Placental epithelial cell (primary cell): ENCODE measurements around the gene NDUFB4.

DNA sequence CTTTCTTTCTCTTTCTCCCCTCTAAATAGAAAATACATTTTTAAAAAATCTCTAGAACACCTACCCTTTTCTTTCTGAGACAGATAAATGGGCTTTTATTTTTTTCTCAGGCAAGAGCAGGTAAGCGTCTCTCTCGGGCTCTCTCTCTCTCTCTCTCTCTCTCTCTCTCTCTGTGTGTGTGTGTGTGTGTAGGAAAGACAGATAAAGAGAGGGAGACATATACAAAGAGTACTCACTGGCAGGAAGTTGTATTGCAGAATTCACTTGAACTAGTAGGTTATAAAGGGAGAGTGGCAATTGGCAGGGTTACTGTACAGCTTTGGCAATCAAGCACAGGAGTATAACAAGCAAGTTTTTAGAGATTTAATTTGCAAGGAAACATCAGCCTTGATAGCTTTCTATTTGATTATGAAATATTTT is 118.1 kb upstream of the LSAMP start:
- CAGE, long polyA plus RNA: no peak

DNA sequence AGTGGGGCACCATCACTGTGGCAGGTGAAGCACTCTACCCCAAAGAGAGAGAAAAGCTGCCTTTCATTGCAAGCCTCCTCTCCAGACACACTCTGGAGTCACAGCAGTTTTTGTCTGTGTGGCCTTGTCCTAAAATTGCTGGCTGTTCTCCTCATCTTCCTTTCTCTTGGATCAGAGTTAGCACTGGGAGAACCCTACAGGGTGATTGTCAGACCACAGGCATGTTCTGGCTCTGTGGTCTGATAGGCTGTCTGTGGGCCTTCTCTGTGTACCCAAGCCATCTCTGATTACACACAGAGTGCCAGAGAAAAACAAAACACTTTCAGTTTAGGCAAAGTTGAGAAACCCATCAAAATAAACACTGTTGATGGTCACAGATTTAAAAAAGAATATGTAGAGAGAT is 954.1 kb upstream of the LSAMP start:
- CAGE, long polyA plus RNA: no peak

DNA sequence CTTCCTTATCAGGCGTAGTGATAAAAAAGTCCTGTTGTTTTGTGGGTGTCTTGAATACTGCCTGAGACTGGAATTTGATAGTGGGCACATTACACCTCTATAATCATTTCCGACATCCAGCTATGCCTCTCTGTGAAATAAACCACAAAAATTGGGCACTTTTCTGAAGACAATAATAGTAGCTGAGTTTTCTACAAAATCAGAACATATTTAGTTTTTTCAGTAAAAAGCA is 1059.8 kb upstream of the LSAMP start:
- CAGE, long polyA plus RNA: no peak

DNA sequence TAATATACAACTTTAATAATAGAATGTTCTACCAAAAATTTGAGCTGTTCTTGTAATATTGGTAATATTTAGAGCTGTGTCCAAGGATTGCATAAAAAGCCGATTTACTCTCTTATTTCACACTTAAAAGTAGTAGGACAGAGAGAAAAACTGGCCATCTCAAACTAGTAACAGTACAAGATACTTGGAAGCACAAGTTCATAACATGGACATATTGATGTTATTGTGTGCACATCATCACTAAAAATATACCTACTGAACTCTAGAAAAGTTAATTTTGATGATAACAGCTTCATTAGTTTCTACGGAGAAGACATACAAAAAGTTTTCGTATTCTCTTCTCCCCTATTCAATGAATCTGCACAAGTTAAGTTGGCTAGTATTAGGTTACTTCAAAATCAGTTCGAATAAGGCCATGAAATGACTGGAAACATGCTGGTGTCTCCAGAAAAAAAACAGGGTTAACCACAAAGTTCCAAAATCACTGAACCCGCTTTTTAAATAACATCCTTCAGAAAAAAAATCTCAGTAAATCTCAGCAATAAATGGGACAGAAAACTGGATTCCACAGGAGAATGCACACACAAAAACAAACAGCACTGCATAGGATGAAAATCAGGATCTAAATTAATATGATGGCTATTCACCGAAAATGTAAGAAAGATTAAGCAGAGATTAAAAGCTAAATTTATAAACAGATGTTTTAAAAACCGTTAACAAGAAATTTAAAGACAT is 1.3 kb downstream of the IGSF11 start:
- CAGE, long polyA plus RNA: no peak

DNA sequence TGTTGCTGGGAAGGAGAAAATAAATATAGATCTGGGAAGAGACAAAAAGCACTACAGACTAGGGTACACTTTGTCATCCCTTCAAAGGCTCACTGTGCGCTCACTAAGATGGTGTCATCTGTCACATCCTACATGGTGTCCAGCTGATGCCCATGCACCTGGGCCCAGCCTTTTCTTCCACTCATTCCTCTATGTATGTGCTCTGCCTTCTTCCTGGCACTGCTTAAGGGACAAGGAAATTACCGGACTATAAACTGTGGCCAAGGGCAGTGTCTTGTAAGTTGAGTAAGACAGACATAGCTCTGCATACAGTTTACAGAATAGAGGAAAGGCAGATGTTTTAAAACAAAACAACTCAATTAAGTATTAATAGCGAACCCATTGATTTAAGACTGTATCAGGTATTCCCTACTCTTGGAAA is 52.9 kb downstream of the ARHGAP31 start:
- CAGE, long polyA plus RNA: no peak

GRCh38 chr3:119555037-119555825 is 4.2 kb downstream of the CD80 start:
- CAGE, long polyA plus RNA: no peak

GRCh38 chr3:119646919-119647591 is 13.3 kb downstream of the POPDC2 start:
- CAGE, long polyA plus RNA: no peak

GRCh38 chr3:119794966-119795727 is 13.2 kb downstream of the NR1I2 start:
- CAGE, long polyA plus RNA: no peak

GRCh38 chr3:119795763-119796330 is 13.9 kb downstream of the NR1I2 start:
- CAGE, long polyA plus RNA: no peak

- CAGE, long polyA plus RNA: no peak
Observed at GRCh38 chr3:120431974-120432634, 18.7 kb downstream of the FSTL1 start.

- CAGE, long polyA plus RNA: no peak
Observed at GRCh38 chr3:120496234-120496774, 45.5 kb upstream of the FSTL1 start.

DNA sequence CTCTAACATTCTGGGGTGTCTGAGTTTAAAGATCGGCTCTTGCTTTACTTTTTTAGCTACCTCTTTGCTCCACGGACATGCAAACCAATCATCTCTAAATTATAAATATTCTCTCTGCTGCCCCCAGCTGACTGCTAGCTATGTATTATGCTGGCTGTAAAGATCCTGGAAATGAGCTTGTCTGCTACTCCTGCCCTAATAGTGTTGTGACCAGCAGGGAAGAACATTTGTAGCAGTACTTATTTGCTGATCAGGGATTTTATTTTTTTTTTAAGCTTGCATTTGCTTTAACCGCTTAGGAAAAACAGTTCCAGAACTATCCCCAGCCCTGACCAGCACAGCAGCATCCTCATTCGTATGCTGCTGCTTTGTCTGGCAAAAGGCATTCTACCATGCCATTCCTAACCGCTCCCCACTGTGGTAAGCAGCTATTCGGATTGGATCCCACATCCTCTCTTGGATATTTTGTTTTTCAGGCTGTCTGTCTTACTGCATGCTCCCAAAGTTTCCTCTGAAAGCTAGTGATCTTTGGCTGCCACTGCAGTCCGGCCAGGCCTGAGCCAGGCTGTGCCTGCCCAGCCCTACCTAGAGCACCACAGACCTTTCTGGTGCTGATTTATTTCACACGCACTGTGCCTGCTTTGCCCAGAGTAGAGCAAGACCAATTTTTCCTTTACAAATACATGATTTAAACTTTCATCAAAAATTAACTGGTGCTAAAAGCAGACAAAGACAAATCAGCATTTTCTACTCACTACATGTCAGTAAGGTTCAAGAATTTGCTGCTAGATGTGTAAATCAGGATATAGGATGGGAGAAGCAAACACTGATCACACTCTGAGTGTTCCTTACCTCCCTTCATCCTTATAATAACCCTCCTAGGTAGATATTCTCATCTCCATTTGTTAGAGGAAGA is 28.1 kb upstream of the NDUFB4 start:
- CAGE, long polyA plus RNA: no peak

DNA sequence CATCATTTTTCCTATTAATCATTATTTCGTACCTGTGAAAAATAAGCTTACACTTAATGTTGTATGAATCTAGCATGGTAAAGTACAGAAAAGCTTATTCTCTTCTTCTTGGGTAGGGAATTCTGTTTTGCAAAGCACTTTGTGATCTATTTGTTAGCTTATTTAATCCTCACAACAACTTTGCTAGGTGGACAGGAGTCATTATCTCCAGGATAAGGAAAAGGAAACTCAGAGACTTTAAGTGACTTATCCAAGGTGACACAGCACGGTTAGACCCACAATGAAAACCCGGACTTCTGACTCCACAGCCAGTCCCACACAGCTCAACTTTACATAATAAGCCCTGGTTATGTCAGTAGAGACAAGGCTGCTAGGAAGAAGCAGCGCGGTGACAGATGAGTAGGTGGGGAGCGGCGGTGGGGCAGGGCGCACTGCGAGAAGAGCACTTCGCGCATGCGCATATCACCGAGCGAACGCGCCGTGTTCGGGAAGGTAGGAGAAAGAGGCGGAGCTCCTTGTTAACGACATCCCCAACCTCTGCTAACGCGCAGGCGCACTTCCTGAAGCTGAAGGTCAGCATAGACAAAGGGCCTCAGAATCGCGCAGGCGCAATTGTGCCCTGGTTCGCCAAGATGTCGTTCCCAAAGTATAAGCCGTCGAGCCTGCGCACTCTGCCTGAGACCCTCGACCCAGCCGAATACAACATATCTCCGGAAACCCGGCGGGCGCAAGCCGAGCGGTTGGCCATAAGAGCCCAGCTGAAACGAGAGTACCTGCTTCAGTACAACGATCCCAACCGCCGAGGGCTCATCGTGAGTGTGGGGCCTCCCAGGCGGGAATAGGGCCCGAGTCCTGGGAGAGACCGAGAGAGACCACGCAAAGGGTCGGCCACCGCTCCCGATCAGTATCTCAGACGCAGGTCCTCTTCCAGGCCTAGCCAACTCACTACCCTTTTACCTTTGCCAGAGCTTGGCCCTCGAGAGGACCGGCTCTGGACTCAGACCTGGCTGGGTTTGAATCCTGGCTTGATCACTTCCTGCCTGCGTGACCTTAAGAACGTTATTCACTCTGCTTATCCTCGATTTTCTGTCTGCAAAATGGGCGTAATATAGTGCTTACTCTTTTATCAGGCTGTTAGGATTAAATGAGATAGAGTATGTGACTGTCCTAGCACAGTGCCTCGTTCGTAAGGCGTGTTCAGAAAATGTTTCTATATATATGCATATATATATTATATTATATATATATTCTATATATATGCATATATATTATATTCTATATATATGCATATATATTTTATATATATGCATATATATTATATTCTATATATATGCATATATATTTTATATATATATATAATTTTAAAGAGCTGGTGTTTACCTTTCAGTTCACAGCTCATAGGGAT is at the start of gene NDUFB4:
TSS of gene NDUFB4 (plus strand) at position 609 of the 1,405 bp plus-strand sequence.
- CAGE, long polyA plus RNA: no peak

DNA sequence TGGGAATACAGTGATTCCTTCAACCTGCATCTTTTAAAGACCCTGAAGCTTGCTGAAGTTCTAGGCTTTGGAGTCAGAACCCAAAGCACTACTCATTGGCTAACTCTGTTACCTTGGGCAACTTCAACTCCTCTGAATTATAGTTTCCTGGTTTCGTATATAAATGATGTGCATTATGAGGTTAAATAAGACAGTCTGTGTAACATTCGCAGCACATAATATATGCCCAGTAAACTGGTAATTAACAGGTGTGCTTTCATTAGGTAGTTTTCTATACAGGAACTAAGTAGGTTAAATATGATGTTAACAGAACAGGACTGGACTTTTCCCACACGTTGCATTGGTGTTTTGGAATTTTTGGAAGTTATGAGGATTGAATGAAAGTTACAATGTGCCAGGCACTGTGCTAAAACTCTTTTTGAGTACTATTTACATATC is 1.0 kb downstream of the NDUFB4 start:
- CAGE, long polyA plus RNA: no peak

DNA sequence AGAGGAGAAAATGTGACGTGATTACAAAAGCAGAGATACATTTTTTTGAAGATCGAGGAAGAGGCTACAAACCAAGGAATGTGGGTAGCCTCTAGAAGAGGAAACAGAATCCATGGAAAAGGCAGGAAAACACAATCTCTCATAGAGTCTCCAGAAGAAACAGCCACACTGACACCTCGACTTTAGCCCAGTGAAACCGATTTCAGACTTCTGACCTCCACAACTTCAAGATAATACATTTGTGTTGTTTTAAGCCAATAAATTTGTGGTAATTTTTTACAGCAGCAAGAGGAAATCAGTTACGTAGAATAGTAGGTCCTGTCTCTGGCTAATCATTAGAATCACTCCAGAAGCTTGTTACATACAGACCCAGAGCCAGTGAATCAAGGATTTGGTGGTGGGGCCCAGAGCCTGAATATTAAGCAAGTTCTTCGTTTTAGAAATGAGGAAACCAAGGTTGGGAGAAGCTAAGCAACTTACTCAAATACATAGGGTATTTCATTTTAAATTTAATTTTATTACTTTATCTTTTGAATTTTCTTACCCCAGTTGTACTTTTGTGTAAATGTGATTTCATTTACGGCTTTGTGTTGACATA is 2.3 kb downstream of the HGD start:
- CAGE, long polyA plus RNA: no peak

DNA sequence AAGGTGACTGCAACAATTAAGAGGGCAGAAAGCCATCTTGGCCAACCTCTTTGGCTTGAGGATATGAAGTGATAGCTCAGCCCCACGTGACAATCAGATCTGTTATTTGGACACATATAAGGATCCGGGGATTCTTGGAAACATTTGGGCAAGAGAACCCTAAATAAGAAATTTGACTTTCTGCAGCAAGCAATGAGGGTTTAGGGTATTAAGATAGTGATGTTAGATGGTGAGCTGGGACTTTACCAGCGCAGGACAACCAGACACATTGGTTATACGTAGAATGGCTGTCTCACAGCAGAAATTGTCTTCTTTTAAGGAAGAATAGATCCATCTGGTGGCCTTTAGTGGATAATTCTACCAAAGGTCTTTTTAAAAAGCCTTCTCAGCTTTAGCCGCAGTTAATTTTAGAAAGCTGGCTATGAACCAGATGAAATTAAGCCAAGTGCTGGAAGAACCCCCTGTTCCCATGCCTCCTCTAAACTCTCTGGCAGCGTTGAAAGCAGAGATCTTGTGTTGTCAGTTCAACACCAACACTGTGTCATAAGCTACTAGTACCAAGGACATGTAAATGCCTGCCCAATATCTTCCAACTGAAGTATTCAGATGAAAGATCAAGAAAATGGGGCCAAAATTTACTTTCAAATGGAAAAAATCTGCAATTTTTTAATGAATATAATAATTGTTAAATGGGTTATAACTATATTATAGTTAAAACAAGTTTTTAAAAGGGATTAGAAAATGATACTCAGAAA is 12.2 kb downstream of the HCLS1 start:
- CAGE, long polyA plus RNA: no peak

- CAGE, long polyA plus RNA: no peak
Observed at GRCh38 chr3:121667257-121667879, 6.7 kb upstream of the HCLS1 start.

GRCh38 chr3:121702371-121702883 is 41.7 kb upstream of the HCLS1 start:
- CAGE, long polyA plus RNA: no peak

DNA sequence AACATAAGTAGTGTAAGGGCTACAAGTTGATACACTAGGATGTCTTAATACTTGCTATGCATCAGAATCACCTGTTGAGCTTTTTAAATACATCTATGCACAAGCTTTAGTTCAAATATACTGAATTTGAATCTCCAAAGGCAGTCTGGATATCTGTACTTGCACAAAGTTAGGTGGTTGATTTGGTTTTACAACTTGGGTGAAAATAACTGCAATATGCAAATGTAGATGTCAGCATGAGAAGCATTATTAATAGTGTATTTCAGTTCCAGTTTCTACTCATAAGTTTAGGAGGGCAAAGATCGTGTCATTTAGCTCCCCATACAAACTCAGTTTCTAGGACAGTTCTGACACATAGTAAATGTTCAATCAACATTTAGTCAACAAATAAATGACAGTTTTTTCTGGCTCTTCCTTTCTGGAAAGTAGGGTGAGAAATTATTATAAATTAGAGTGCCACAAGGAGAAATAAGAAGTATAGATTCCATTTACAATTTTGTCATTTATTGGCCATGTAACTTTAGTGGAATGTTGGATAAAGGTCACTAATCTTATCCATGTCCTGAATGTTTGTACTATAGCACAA is 25.5 kb downstream of the IQCB1 start:
- CAGE, long polyA plus RNA: no peak

DNA sequence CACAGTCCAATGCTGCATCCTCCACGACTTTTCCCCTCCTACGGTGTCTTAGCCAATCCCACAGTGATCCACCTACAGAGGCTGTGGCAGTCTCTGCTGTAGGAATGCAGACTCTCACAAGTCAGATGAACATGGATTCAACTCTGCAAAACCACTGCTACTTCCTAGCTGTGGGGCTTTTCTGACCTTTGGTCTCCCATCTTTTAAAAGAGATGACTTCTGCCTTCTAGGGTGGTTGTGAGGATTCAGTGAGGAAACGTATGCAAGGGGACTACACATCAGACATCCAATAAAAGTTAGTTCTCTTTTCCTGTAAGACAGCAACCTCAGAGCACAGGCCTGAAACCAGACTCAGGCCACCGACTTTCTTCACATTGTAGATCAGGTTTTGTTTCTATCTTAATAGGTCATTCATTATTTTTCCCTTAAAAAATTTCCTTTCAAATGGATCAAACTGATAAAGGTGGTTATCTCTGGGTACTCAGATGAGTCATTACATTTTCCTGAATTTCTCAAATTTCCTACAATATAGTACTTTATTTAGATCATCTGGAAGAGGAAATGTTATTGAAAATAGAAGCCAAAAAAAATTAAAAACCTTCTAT is 23.2 kb downstream of the ILDR1 start:
- CAGE, long polyA plus RNA: no peak